H4 (cell line): ENCODE measurements around a stretch of chr10.

DNA sequence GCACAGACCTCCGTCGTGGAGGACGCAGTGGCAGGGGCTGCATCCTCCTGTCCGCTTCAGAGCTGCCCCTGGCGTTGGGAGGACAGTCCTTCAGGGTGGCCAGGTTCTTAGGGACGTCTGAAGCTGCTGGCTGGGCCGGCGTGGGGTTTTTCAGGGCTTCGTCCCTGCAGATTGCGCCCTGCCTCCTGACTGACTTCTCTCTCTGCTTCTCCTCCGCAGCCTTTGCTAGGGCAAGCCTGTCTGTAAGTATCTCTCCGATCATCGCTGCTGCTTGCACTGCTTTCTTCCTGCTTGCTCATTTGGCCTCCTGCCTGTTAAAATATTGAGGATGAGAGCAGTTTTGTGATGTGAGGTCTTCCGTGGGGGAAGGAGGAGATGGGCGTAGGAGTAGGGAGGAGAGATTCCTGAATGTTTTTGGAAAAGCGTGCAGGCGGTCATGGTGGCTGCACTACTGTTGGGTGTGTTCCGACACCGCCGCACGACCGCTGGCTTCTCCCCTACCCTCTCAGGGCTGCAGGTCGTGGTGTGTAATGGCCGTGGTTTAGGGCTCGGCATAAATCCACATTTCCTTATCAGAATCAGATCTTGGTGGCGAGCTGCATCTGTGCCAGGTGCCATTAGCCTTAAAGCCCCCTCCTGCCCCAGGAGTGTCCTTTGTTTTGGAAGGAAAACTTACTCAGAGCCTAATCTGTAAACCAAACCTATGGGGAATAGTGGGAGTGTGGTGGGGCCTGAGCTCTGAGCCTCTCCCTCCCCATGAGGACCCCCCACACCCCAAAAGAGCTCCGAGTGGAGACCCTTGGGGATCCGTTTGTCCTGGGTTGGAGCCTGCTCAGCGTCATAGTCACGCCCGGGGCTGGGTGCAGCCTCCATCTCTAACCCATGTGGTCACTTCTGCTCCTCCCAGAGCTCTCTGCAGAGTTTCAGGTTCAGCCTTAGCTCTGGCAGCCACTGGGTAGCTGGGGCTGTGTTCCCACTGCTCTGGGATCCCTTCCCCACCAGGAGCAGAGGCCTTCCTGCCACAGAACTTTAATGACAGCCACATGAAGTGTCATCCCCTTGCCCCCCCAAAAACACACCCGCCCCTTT lies 25.6 kb downstream of the PFKFB3 start:
- RAMPAGE, long total RNA: no peak

DNA sequence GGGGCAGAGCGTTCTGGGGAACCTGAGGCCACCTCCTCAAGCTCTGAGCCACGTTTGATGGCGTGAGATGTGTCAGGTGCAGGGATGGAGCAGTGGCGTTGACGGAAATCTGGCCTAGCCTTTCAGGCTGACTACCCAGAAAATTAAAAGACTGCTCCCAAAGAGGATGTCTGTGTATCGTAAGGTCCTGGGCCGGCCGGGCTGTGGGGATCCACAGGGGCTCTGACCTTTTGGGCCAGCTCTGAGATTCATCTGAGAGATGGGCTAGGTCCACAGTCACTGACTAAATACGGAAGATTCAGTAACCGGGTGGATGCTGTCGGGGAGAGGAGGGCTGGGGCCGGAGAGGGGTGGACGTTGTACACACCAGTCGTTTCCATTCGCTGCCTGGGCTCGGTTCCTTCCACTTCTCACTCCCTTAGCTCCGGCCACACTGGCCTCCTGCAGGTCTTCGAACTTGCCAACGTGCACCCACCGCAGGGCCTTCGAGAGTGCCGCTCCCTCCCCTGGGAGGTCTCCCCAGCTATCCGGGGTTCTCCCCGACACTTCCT lies 33.9 kb downstream of the PFKFB3 start:
- RAMPAGE, long total RNA: no peak

DNA sequence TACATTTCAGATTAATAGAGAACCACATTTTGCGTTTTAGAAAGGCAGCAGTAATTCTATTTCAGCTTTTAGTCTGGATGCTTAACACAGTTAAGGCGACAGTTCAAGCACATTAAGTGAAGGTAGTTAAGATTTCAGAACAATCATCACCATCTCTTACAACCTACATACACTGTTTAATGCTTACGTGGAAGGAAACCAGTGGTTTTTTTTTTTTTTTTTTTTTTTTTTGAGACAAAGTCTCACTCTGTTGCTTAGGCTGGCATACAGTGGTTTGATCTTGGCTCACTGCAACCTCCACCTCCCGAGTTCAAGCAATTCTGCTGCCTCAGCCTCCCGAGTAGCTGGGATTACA lies 89.0 kb downstream of the PFKFB3 start:
- RAMPAGE, long total RNA: no peak

- RAMPAGE, long total RNA: no peak
Measured at GRCh38 chr10:6386100-6386809, 183.5 kb downstream of the PFKFB3 start.

- RAMPAGE, long total RNA: no peak
Measured at GRCh38 chr10:6716584-6717058, 136.5 kb upstream of the PRKCQ start.

GRCh38 chr10:7274695-7275212 lies 136.1 kb downstream of the SFMBT2 start:
- RAMPAGE, long total RNA: no peak

DNA sequence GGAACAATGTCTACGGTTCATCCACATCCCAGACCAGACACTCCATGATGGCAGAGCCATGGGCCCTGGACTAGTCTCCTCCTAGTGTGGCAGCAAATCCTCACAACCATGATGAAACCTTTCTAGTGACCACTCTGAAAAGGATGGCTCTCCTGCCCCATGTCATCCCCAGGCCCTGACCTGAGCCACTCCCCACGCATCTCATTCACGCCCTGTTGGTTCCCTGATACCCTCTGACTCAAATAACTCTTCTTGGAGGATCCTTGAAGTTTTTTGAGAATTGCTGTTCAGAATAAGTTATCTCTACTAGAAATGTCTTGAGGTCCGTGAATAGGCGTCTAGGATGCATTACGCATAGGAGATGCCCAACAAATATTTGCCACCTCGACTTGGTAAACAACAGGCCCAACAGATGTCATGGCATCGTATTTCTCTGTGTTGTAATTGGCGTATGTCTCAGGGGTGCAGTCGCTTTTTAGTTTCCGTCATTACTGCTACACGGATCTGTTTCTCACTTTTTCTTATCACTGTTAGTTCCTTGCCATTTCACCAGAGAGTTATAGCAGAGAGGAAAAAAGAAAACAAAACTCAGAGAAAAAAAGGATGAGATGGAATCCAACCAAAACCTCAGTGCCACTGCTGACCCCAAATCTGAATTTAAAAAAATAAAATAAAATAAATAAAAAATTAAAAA lies 72.9 kb upstream of the SFMBT2 start:
- RAMPAGE, long total RNA: no peak

DNA sequence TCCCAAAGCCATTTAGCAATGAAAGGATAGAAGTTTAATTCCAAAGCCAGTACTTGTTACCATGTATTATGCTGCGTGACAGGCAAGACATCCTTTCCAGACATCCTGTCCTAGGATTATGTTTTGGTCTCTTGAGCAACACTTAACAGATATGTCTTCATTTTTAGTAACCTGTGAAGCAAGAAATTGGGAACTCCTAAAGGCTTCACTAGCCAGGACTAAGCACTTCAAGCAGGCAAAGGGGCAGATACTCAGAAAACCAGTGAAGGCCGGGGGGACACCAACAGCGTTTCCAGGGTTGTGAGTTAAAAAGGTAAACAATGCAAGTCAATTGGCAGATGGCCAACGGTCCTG lies 77.5 kb upstream of the SFMBT2 start:
- RAMPAGE, long total RNA: no peak

- RAMPAGE, long total RNA: no peak
Measured at GRCh38 chr10:7547746-7548573, 118.8 kb downstream of the ITIH5 start.

- RAMPAGE, long total RNA: no peak
Measured at GRCh38 chr10:7807329-7807777, 11.0 kb upstream of the TAF3 start.

DNA sequence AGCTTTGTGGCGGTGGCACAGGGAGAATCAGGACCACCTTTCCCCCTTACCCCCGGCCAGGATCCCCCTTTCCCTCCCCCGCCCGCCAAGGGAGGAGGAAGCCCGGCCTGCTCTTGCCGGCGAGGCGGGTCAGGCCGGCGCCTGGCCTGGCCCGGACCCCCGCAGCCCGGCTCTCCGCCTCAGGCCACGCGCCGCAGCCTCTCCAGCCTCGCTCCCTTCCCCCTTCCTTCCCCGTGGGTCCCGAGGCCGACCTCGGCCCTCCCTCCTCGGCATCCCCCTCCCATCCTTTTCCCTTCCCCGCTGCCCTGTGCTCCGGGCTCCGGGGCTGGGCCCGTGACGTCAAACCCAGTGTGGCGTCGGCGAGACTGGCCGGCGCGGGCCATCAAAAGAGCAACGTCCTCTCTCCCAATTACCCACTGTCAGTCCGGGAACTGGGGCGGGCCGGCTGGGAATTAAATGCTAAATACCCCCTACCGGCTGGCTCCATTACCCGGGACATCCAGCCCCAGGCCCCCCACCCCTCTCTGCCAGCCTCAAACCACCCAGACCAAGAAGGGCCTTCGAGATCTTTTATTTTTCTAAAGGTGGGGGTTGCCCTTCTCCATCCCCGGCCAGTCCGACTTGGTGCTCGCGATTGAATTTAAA lies 2.7 kb upstream of the GATA3 start:
- RAMPAGE, long total RNA: no peak

GRCh38 chr10:8102890-8103592 lies 48.6 kb downstream of the GATA3 start:
- RAMPAGE, long total RNA: no peak

- RAMPAGE, long total RNA: no peak
Measured at GRCh38 chr10:10801048-10801307, 216.7 kb upstream of the CELF2 start.

DNA sequence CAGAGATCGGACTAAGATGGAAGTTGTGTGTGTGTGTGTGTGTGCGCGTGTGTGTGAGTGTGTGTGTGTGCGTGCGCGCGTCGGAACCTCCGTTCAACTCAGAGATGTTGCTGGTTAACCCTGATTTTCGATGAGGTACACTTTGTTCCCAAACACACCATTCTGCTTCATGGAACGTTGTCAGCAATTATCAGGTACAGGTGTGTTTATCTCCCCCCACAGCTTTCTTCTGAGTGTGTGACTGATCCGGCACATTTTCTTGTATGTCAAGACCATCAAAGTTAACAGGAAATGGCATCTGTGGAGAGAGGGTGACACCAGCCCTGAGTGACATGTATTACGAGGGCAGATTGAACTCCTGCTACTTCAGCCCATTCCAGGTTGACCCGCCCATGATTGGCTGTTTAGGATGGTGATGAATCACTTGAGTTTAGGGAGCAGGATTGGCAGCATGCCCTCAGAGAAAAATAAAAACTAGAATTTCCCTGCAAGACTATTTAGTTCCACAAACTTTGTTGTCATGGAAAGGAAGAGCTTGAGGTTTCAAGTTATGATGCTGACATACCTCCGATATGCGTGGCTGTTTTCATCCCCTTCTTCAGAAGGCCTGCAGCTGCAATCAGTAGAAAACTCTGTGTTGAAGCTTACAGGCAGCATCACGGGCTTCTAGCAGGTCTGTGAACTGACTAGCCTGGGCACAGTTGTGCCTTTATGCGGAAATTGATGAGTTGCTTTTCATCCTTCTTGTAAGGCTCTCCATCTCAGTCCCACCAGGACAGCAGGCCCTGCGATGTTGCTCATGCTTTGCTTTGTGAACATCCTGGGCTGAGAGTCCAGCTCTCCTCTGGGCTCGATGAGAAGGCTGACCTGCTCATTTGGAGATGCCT lies 8.1 kb upstream of the CELF2 start:
- RAMPAGE, long total RNA: no peak

DNA sequence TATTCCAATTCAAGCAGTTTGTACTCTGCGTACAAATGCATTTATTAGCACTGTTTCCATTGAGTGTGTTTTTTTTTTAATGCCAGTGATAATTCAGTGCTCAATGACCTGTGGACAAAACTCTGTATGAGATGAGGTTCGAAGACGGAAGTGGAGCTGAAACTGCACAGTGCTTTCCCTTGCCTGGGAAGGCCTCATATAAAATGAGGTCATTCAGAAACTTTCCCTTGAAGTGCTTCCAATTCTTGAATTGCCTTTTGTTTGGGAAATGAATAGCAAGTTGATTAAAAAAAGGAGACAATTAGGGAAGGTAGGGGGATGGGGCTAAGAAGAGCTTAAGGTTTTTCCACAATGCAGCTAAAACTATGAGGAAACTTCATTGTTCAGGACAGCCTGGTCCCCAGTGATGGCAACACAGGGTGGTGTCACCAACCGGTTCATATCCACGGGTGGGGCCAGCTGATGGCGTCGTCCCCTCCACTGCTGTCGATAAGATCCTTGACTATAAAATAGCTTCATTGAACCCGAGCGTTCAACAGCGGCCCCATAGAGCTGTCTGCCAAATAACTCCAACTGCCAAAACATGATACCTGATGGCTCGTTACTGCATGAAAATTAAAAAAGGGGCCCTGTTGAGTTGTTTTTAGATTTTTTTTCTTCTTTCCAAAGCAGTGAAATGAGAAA lies 3.0 kb upstream of the CELF2 start:
- RAMPAGE, long total RNA: no peak

DNA sequence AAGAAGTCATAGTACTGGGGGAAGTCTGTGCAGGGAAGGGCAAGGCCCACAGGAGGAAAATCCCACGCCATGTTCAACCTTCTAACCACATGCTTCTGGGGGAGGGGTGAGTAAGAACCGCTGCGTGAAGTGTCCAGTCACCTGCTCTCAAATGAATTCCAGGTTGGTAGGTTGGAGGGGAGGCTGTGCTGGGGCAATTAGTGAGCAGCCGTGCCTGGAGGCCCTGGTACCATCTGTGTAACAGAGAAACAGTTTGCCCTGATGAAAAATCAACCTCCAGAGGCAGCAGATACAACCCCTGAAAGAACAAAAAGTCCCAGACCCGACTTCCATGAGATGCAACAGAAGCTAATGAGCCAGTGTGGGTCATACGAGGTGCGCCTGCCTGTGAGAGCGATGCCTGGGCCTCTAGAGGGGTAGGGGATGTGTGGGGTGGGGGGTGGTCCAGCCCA lies 39.2 kb downstream of the CELF2 start:
- RAMPAGE, long total RNA: no peak

- RAMPAGE, long total RNA: no peak
Measured at GRCh38 chr10:11073444-11074027, 55.9 kb downstream of the CELF2 start.

GRCh38 chr10:11156520-11156995 lies 138.9 kb downstream of the CELF2 start:
- RAMPAGE, long total RNA: no peak

DNA sequence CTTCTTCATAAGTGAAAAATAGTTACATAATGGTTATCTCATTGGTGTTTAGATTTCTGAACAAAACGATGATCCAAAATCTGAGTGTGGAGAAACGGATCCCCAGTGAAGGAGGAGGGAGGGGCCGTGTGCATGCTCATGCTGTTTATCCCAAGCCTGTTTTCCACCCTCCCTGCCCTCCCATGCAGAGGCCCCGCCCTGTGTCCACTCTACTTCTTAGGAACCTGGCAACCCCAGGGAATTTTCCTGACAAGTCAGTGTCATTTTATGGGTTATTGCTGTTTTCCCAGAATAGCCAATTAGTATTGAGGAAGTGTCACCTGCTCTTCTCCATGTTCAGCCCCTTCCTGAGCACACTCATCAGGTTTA lies 174.0 kb downstream of the CELF2 start:
- RAMPAGE, long total RNA: no peak

GRCh38 chr10:11232981-11233459 lies 215.3 kb downstream of the CELF2 start:
- RAMPAGE, long total RNA: no peak